ENCODE results near the gene KTN1.

DNA sequence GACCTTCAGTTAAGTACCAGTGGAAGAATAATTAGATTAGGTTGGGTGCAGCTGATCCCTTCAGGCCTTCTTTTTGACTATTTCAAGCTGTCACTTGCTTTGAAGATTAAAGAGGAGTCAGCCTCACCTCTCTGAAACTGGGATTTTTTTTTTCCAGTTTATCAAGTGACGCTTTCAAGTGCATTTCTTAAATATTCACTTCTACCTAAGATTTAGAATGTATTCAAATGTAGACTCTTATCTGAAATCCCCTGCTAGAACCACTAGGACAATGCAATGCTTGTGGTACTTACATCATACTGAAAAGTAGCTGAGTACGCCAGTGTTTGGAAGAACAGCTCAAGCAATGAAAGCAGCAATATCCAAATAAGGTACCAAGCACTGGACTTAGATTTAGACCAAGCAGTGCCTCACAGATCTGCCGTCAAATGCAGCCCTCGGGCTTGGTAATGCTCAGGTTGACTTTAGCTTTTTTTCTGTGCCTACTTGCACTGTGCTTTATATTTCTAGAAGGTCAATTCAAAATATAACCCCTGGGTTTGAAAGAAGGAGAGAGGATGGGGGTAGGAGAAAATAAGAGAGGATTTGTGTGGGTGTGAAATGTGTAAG is 3.7 kb upstream of the FERMT2 start:
- RAMPAGE, long total RNA: no peak
- RRBS: no CpG with 5 or more reads among the region's 4 CpGs

- RAMPAGE, long total RNA: no peak
- RRBS: no CpG with 5 or more reads among the region's 1 CpG
Measured at GRCh38 chr14:53670812-53671156, 285.8 kb downstream of the BMP4 start.

- RAMPAGE, long total RNA: no peak
- RRBS: under 1% methylated on average over 20 of the region's 59 CpGs
Measured at GRCh38 chr14:53952965-53953714, 3.5 kb downstream of the BMP4 start.

GRCh38 chr14:53963504-53964115 is 7.0 kb upstream of the BMP4 start:
- RAMPAGE, long total RNA: no peak
- RRBS: no CpG with 5 or more reads among the region's 42 CpGs

GRCh38 chr14:54311460-54311785 is 85.4 kb upstream of the CDKN3 start:
- RAMPAGE, long total RNA: no peak
- RRBS: no CpG with 5 or more reads among the region's 2 CpGs

DNA sequence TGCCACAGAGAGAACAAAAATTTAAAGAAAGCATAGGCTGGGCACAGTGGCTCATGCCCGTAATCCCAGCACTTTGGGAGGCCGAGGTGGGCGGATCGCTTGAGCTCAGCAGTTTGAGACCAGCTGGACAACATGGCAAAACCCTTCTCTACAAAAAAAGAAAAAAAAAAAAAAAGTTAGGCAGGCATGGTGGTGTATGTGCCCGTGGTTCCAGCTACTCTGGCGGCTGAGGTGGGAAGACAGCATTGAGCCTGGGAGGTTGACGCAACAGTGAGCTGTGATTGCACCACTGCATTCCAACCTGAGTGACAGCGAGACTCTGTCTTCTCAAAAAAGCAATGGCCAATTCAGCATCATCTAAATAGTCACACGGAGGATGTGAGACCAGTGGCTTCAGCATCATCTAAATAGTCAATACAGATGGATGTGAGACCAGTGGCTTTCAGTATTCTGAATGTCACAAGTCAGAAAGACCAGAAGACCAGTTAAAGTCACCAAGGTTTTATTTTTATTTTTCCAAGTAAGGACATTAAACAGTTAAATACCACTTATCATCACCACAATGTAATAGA is 10.3 kb upstream of the SAMD4A start:
- RAMPAGE, long total RNA: no peak
- RRBS: no CpG with 5 or more reads among the region's 9 CpGs

DNA sequence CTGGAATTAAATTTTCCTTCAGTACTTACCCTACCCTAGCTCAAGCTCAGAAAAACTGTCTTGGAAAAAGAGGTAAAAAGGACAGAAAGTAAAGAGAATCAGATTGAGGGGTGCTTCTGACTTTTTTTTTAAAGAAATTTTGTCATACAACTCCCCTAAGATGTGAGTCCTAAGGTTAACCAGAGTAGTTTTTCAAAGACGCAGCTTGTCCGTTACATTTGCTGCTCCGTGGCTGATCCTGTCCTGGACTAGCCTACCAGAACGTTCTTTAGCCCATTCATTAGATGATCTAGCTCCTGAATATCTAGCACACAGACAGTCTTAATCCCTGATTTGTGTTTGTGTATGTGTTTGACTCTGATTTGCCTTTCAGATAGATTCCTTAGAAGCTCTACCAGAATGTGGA is 60.2 kb downstream of the SAMD4A start:
- RAMPAGE, long total RNA: no peak
- RRBS: no CpG with 5 or more reads among the region's 4 CpGs

- RAMPAGE, long total RNA: no peak
Measured at GRCh38 chr14:54708397-54708892, 141.5 kb downstream of the SAMD4A start.

DNA sequence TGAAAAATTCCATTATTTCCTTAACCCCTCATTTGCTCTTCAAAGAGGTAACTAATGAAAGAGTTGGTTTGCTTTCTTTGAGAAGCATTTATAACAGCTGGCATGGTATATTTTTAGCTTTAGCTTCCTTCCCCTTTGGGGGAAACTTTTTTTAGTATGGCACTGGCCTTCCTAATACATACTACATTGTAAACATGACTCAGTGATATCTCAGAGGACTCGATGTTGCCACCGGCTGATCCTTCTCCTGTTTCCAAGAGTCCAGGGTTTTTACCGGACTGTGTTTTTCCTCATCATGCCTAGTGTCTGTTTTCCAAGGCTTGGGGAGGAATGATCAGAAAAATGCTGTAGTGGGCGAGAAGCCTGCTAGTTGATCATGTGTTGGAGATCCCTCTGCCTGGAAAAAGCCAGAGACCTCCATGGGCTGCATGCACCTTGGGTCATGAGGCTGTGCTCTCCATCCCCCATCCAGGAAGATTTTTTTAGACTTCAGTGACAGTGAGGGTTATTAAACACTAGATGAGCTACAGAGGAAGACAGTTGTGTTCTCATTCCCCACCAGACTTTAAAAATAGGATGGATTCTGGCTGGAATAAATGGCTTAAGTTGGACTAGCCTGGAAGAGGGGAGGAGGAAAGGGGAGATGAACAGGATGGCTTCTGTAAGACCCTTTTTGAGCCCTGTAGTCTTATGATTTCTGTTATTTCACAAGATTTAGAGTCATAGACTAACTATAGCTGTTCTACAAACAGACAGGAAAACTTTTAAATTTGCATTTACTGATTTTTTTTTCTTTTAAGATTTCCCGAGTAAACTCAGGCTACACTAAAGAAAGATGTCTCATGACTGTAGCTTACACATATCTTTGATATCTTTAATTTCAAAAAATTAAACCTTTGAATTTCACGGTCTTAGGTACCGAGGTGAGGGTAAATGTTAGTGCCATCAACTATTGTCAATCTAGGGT is 145.7 kb downstream of the SAMD4A start:
- RAMPAGE, long total RNA: no peak
- RRBS: no CpG with 5 or more reads among the region's 7 CpGs

DNA sequence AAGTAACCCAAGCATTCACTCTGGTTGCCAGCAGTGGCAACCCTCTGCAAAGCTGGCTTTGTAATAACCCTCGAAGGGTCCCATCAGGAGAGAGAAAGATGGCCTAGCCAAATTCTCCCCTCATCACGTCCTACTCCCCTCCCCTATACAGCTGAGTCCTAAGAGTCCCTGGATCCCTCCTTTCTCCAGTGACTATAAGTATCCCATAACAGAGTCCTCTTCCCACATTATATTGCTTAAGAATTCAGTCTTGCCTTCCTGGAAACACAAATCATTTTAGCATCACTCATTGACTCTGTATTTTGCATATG is 130.3 kb downstream of the GCH1 start:
- RAMPAGE, long total RNA: no peak
- RRBS: no CpG with 5 or more reads among the region's 2 CpGs

DNA sequence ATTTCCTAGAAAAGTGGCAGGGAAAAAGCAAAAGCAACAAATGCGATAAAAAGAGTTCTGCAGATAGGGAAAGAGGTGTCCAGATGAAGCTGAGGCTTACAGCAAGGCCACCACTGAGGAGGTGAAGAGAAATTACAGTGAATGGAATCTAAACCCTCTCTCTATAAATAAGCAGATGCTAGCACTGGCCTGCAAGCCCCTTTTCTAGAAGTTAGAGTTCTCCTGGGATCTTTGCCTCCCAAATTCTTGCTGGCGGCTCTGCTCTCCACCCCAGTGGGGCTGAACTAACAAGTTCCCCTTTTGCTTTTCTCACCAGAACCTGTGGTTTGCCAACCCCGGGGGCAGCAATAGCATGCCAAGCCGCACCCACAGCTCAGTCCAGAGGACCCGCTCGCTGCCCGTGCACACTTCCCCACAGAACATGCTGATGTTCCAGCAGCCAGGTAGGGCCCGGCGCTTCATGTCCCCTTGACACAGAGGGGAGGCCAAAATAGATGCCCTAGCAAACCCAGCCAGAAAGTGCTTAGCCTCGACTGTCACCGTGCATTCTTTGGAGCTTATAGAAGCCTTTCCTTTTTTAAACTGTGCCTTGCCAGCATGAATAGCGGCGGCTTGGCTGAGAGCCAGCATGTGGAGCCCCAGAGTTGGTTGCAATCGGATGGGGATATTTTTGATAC is 126.4 kb downstream of the GCH1 start:
- RAMPAGE, long total RNA: no peak
- RRBS: 75% methylated on average over 2 of the region's 14 CpGs

- RAMPAGE, long total RNA: no peak
- RRBS: no CpG with 5 or more reads among the region's 1 CpG
Measured at GRCh38 chr14:54859165-54859493, 43.5 kb downstream of the GCH1 start.

DNA sequence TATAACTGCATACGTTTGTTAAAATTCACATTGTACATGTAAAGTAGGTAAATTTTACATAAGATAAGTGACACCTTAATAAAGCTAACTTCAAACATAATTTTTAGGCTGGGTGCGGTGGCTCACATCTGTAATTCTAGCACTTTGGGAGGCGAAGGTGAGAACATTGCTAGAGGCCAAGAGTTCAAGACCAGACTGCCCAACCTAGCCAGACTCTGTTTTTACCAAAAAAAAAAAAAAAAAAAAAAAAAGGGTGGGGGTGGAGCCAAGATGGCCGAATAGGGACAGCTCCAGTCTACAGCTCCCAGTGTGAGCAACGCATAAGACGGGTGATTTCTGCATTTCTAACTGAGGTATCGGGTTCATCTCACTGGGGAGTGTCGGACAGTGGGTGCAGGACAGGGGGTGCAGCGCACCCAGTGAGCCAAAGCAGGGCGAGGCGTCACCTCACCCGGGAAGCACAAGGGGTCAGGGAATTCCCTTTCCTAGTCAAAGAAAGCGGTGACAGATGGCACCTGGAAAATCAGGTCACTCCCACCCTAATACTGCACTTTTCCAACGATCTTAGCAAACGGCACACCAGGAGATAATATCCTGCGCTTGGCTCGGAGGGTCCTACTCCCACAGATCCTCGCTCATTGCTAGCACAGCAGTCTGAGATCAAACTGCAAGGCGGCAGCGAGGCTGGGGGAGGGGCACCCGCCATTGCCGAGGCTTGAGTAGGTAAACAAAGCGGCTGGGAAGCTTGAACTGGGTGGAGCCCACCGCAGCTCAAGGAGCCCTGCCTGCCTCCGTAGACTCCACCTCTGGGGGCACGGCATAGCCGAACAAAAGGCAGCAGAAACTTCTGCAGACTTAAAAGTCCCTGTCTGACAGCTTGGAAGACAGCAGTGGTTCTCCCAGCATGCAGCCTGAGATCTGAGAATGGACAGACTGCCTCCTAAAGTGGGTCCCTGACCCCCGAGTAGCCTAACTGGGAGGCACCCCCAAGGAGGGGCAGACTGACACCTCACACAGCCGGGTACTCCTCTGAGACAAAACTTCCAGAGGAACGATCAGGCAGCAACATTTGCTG is 32.2 kb downstream of the GCH1 start:
- RAMPAGE, long total RNA: no peak
- RRBS: no CpG with 5 or more reads among the region's 30 CpGs

DNA sequence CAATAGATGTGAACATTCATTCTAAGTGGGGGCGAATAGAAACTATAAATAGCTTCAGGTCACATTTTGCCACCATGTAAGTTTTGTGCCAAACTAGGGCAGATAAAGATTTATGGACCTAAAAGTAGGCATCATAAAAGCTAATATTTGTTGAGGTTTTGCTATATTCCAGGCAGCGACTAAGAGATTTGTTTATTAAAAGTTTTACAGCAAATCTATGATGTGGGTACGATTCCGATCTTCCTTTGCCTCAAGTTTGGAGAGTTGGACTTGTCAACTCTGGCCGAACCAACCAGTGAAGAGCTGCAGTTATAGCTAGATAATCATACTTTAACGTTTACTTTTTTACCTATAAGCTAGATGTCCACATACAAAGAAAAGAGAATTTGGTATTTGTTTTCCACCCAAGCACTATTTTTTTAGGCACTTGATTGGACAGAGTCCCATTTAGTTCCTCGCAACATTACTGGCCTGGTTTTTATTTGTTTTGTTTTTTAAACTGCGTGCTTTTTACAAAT is 1.6 kb downstream of the MAPK1IP1L start:
- RAMPAGE, long total RNA: no peak
- RRBS: no CpG with 5 or more reads among the region's 8 CpGs

- RAMPAGE, long total RNA: no peak
- RRBS: no CpG with 5 or more reads among the region's 1 CpG
Measured at GRCh38 chr14:55122233-55122505, 6.9 kb upstream of the LGALS3 start.

- RAMPAGE, long total RNA: no peak
- RRBS: no CpG with 5 or more reads among the region's 3 CpGs
Measured at GRCh38 chr14:55125385-55125944, 3.6 kb upstream of the LGALS3 start.

- RAMPAGE, long total RNA: no peak
- RRBS: no CpG with 5 or more reads among the region's 2 CpGs
Measured at GRCh38 chr14:55127726-55127952, 1.4 kb upstream of the LGALS3 start.

DNA sequence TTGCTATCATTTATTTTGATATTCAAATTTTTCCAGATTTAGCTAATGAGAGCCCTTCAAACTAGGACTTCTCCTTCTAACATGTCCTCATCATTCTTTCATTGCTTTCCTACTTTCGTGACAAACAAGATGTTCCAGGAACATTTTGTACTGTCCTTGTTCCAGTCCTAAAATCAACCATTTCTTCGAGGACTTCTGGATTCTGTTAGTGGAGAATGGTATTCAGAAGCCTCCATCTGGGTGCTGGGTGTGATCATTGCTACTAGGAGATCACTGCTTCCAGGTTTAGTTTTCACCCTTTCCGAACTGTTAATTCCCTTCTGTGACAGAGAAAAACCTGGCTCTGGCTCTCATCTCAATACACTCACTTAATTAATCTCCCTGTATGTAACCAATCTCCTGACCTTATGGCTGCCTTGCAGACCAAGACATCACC is 29.5 kb upstream of the FBXO34 start:
- RAMPAGE, long total RNA: no peak
- RRBS: no CpG with 5 or more reads among the region's 3 CpGs

DNA sequence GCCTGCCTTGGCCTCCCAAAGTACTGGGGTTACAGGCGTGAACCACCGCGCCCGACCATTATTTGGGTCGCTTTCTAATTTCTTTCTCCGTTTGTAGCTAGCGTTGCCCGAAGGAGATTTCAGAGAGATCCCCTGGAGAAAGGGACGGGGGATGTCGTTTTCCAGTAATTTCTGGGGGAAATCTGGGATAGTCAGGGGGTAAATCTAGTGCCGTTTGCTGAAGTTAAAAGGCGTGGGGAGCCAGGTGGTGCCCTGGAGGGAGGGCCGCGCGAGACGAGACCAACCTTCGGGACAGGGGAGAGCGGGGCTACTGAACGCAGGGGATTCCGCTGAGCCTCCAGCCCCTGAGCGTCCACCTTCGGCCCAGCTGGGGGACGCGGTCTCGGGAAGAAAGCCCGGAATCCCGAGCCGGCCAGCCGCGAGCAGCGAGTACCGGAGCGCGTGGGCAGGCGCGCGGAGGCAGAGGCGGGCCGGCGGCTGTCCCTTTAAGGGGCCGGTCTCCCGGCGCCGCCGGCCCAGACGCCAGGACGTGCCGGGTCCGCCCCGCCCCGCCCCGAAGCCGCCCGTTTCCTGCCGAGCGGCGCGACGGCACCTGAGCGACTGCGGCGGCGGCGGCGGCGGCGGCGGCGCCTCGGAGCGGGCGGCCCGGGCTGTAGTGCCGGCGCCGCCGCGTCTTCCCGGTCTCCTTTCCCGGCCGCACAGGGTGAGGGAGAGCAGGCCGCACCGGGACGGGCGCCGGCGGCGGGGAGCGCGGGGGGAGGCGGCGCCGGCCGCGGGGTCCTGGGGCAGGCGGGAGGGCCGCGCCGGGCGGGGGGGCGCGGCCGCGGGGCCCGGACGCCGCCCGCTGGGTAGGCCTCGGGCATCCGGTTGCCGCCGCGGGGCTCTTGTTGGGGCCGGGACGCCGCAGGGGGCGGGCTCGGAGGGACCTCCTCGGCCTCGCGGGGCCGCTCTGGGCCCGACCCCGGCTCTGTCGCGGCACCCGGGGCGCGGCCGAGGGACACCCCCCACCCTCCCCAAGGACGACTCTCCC is at the start of gene KTN1:
TSS of gene KTN1 (plus strand) at position 556 of the 1,030 bp plus-strand sequence.
- RAMPAGE, long total RNA: no peak
- RRBS: 1% methylated on average over 43 of the region's 131 CpGs

GRCh38 chr14:55616397-55616680 is 36.3 kb downstream of the KTN1 start:
- RAMPAGE, long total RNA: no peak
- RRBS: no CpG with 5 or more reads among the region's 1 CpG